ENCODE data around the genes ADCY2 and FASTKD3.

GRCh38 chr5:7170885-7171252 is 225.1 kb upstream of the ADCY2 start:
- PRO-cap, 2 experiments, result no peak in any of the 2 experiments

DNA sequence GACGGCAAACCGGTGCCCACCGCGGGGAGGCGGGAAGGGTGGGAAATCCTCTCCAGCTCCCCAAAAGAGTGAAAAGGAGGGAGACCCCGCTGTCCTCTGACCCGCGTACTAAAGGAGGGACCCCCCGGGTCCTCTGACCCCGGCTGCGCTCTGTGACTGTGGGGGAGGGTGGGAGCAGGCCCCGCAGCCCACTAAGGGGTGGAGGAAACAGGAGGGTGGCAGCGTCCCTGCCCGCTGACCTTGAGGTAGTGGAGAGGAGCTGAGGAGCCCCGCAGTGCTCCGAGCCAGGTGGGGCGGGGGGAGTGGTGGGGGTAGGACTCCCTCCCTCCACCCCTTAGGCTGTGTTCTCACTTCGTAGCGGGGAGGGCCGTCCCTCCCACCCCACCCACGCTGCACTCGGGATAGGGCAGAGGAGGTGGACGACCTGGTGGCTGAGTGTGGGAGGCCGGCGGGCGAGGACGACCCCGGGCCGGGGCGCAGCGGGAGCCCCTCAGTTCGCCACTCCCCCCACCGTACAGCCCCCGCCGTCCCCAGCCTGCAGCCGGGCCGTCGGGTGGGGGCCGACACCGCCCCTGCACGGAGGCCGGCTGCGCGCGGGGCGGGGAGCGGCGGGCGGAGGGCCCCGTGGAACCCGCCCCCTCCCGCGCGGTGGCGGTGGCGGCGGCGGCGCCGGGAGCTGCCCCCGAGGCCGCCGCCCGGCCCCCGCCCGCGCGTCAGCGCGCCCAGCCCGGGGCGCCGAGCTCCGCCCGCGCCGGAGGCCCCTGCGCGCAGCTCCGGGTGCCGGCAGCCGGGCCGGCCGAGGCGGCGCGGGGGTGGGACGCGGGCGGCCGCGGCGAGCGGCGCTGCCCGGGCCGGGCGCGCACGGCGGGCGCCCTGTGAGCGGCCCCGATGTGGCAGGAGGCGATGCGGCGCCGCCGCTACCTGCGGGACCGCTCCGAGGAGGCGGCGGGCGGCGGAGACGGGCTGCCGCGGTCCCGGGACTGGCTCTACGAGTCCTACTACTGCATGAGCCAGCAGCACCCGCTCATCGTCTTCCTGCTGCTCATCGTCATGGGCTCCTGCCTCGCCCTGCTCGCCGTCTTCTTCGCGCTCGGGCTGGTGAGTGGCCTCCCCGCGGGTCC is at the start of gene ADCY2:
Gene ADCY2 (plus strand): TSS at position 730 of the 1,121 bp plus-strand sequence.
- PRO-cap, 2 experiments, result no peak in any of the 2 experiments

- PRO-cap, 2 experiments, result peak in 2 of 2 experiments; most common plus-strand start chr5:7851717 (in 2); most common minus-strand start chr5:7851723 (in 1)
Measured at GRCh38 chr5:7851401-7852066, 601 bp upstream of the CFAP90 start.

- PRO-cap, 2 experiments, result peak in 2 of 2 experiments; most common plus-strand start chr5:7869148 (in 2); most common minus-strand start chr5:7868817 (in 2)
Measured at GRCh38 chr5:7868748-7869414, at the start of gene FASTKD3. TSS of gene FASTKD3 (minus strand) at chr5:7869031.

GRCh38 chr5:9409231-9410183 is 136.4 kb downstream of the SEMA5A start:
- PRO-cap, 2 experiments, result no peak in any of the 2 experiments

- PRO-cap, 2 experiments, result no peak in any of the 2 experiments
Measured at GRCh38 chr5:9545551-9545922, 338 bp downstream of the SEMA5A start.

- PRO-cap, 2 experiments, result no peak in any of the 2 experiments
Measured at GRCh38 chr5:10059475-10059708, 190.3 kb downstream of the ATPSCKMT start.

DNA sequence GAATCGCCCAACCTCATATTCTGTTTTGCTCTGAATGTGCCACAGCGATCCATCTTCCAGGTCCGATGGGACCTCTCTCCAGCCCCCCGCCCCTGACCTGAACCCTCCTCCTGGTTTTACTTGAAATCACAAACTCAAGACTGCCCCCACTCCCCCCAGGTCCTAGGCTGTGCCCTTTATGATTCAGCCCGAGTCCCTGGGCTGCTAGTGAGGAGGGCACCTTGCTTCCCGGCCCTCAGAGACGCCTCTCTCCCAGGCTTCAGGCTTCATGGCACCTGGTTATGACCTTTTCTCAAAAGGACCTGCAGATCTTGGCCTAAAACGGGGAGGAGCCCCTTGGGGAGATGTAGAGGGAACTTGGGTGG is 110.5 kb downstream of the ATPSCKMT start:
- PRO-cap, 2 experiments, result no peak in any of the 2 experiments

DNA sequence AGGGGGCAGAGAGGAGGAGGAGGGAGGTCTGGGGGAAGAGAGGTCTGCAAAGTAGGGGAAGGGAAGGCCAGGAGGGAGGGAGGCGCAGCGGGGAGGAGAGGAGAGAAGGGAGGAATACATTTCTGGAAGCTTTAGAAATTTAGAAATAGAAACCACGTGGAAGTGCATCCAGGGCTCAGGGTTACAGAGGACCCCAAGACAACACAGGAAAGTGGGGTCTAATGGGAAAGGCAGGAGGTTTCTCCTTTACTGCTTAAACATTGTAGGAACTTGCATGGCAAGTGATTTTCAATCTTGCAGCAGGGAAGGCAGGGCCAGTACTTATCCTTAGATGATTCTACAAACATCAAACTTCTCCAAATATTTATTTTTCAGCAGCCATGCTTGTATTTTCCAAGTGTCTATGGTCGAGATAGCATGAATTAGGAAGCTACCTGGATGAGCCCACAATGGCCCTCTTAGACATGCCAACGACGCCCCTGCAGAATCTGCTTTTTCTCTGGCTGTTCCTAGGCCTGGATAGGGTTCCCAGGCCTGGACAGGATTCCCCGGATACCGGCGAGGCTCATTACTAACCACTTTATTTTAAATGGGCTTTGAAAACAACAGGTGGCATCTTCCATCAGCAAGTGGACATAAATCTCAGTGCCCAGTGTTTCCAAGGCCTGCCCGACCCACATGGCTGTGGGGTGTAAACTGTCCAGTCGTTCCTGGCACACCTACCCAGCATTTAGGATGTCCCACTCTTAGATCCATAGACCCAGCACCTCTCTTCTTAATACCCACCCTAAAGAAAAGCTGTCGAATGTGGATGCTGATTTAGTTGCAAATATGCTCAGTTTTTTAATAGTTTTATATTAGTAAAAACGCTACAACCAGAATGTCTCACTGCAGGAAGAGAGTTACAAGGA is 1.1 kb downstream of the CMBL start:
- PRO-cap, 2 experiments, result no peak in any of the 2 experiments

GRCh38 chr5:10310037-10310826 is 2.5 kb upstream of the CMBL start:
- PRO-cap, 2 experiments, result no peak in any of the 2 experiments

GRCh38 chr5:10319195-10319746 is 11.6 kb upstream of the CMBL start:
- PRO-cap, 2 experiments, result no peak in any of the 2 experiments

DNA sequence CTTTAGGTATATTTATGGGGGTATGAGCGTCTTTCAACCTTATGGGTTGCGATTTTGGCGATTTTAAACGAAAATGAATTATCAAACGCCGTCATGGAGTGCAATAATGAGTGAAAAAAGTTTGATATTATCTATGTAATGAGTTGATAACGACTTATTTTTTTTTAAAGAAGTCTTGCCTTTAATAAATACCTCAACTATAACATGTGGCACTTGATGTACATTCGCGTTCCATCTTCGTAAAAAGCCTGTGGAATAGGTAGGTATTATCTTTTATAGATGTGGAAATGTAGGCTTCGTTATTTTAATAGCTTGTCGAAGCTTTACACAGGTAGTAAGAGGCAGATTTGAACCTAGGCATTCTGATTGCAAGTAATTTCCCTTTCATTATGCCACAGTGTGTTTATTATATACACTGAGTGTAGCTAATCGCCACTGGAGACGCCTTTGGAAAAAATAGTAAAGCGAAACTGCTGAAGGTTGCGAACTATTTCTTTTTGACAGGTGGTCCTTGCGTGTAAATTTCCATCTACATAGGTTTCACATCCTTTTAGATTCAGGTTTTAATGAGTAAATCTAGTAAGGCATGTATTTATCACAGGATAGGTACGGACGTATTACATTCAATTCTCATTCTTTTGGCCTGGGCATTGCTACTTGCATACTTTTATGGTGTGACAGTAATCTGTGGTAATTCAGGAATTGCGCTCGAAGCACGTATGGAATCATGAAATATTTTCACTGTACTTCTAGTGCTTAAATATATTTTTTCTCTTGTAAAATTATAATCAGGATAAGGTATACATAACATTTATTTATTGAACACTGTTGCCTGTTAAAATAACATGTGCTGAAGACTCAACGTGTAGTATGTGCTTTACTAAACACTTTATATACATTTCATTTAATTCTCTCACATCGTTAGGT is 1.6 kb downstream of the MARCHF6 start:
- PRO-cap, 2 experiments, result peak in 1 of 2 experiments; most common minus-strand start position 249 of the sequence (in 1)

- PRO-cap, 2 experiments, result no peak in any of the 2 experiments
Measured at GRCh38 chr5:10412484-10413138, 29.1 kb upstream of the ROPN1L start.

- PRO-cap, 2 experiments, result no peak in any of the 2 experiments
Measured at GRCh38 chr5:10564471-10564604, 468 bp downstream of the ANKRD33B start.

DNA sequence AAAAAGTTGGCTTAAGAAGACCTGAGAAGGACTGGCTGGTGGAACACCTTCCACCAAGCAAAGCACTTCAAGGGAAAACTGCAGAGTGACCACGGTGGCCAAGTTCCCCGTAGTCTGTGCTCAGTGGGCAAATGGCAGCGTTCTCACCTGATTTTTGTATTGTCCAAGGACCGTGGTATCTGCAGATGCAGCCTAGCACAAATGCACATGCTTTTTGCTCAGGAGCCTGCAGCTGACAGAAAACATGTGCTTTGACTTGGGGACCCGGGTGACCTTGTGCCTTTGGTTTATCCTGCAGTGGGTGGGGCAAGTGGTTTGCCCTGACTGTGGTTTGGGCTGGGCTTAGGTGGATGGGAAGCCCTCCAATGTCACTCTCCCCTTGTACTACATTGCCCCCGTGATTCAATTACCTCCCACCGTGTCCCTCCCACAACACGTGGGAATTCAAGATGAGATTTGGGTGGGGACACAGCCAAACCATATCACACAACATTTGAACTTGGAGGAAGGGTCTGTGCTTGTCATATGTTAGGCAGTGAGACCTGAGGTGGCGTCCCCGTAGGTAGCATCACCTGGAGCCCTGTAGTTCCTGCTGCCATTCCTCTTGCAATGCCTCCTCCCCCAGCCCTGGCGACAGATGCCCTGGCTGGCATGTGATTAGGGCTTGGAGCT is 1.9 kb downstream of the ANKRD33B start:
- PRO-cap, 2 experiments, result no peak in any of the 2 experiments

- PRO-cap, 2 experiments, result no peak in any of the 2 experiments
Measured at GRCh38 chr5:10595833-10596137, 31.9 kb downstream of the ANKRD33B start.

- PRO-cap, 2 experiments, result no peak in any of the 2 experiments
Measured at GRCh38 chr5:10679559-10680416, 81.2 kb downstream of the DAP start.

DNA sequence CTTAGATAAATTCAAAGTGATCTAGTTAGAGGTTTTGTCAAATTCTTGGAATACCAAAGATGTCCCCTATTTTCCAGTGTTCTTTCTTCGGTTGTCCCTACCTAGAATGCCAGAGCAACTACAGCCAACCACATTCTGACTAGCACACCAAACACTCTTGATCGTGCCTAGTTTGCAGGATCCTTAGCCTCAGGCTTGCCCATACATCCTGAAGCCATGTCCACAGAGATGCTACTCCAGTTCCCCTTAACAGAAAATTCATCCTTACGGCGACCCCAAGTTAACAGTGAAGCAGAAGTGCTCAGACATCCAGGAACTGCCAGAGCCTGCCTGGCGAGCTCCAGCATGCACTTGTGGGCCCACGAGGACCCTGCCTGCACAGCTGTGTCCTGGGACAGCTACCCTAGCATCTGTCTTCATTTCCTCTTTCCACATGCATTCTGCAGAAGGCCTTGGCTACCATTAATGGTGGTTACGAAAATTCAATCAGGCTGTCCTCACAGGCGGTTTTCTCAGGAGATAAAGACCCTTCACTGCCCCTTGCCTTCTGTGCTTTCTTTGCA is 31.4 kb downstream of the DAP start:
- PRO-cap, 2 experiments, result no peak in any of the 2 experiments

GRCh38 chr5:12888389-12888700 is 984.1 kb upstream of the CTNND2 start:
- PRO-cap, 2 experiments, result no peak in any of the 2 experiments

GRCh38 chr5:14156396-14157496 is 13.6 kb downstream of the TRIO start:
- PRO-cap, 2 experiments, result no peak in any of the 2 experiments